Right atrium auricular region (tissue), 2 donors: ENCODE results near the gene ONECUT3.

DNA sequence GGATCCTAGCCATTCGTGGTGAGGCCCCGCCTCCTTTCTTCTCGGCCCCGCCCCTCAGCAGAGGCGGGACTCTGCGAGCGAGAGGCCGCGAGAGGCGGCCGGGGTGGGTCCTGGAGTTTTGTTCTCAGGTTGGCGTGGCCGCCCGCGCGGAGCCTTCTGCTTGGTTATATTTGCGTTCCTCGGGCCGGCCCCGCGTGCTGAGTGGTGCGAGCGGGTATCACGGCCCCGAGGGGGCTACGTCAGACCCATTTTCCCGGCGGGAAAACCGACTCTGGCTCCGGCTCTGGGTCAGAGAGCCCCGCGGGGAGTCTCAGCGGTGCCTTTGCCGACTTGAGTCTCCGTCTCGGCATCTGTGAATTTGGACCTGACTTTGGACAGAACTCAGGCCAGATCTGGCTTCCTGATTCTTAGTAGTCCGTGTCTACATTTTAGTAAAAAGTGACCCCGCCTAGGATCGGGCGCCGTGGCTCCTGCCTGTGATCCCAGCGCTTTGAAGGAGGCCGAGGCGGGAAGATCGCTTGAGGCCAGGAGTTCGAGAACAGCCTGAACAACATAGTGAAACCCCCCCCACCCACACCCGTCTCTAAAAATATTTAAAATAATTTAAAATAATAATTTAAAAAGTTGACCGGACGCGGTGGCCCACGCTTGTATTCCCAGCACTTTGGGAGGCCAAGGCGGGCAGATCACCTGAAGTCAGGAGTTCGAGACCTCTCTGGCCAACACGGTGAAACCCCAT is 741 bp upstream of the TCF3 start:
- PRO-cap, result bidirectional peak, plus-strand start at position 115 of the sequence, minus-strand start outside the sequence
- RAMPAGE, long total RNA, 2 experiments, result no peak in any of the 2 experiments

DNA sequence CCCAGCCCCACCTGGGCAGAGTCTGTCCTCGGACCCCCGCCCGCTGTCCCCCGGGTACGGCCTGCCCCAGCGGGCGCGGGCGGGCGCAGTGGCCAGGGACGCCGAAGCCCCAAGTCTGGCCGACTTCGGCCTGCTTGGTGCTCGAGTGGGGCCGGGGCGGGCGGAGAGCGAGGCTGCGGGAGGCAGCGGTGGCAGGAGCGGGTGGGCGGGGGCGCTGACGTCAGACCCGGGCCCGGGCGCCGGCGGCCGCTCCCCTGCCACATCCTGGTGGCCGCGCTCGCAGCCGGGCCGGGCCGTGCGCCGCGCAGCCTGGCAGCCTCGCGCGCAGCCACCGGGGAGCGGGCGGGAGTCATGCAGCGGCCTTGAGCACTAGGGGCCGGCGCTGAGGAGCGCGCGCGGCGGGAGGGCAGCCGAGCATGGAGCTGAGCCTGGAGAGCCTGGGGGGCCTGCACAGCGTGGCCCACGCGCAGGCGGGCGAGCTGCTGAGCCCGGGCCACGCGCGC is at the start of gene ONECUT3:
ONECUT3 (plus strand) TSS at position 260 of the 503 bp plus-strand sequence.
- PRO-cap, result no peak
- RAMPAGE, long total RNA, 2 experiments, result no peak in any of the 2 experiments

DNA sequence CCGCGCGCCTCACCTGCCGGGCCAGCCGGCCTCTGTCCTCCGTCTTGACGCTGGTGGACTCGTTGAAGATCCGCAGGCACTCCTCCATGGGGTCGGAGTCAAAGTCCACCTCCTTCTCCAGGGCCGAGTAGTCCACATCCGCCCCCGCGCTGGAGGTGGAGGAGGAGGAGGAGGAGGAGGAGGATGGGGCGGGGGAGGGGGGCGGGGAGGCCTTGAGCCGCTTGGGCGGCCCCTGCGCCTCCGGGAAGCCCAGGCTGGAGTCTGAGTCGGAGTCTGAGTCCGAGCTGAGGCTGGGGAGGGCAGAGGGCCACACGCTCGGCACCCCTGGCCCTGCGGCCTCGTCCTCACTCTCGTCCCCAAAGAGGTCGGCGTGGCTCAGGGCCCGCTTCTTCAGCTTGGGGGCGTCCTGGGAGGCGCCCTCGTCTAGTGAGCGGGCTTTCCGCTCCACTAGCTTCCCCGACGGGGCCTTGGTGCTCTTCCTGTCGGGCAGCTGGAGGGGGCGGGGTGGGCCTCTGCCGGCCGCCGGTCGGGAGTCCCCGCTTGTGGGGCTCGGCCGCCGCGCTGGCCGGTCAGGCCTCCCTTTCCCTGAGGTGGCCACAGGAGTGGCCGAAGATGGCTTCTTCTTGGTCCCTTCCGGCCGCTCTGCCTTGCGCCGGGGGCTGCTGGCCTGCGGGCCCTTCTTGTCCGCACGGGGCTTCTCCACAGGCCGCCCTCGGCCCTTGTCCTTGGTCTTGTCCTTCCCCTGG is 15.0 kb upstream of the ATP8B3 start:
- PRO-cap, result no peak
- RAMPAGE, long total RNA, 2 experiments, result no peak in any of the 2 experiments

- PRO-cap, result no peak
- RAMPAGE, long total RNA, 2 experiments, result no peak in any of the 2 experiments
These were observed 5.4 kb downstream of the KLF16 start for GRCh38 chr19:1857921-1858398.

GRCh38 chr19:1878069-1878833 is 7.0 kb downstream of the ABHD17A start:
- PRO-cap, result no peak
- RAMPAGE, long total RNA, 2 experiments, result no peak in any of the 2 experiments

- PRO-cap, result no peak
- RAMPAGE, long total RNA, 2 experiments, result no peak in any of the 2 experiments
These were observed 6.8 kb downstream of the ADAT3 start for GRCh38 chr19:1911753-1912654.

- PRO-cap, result no peak
- RAMPAGE, long total RNA, 2 experiments, result no peak in any of the 2 experiments
These were observed 13.2 kb upstream of the CSNK1G2 start for GRCh38 chr19:1927671-1928176.

DNA sequence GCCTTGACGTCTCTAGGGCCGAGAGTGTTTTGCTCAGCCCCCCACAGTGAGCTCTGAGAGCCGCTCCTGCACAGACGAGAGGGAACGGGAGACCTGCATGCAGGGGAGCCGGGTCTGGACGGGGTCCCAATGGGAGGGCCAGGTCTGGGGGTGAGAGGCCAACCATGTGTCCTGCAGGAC is 1.9 kb downstream of the CSNK1G2 start:
- PRO-cap, result no peak
- RAMPAGE, long total RNA, 2 experiments, result no peak in any of the 2 experiments

GRCh38 chr19:1976910-1977367 is 36.0 kb downstream of the CSNK1G2 start:
- PRO-cap, result no peak
- RAMPAGE, long total RNA, 2 experiments, result no peak in any of the 2 experiments

DNA sequence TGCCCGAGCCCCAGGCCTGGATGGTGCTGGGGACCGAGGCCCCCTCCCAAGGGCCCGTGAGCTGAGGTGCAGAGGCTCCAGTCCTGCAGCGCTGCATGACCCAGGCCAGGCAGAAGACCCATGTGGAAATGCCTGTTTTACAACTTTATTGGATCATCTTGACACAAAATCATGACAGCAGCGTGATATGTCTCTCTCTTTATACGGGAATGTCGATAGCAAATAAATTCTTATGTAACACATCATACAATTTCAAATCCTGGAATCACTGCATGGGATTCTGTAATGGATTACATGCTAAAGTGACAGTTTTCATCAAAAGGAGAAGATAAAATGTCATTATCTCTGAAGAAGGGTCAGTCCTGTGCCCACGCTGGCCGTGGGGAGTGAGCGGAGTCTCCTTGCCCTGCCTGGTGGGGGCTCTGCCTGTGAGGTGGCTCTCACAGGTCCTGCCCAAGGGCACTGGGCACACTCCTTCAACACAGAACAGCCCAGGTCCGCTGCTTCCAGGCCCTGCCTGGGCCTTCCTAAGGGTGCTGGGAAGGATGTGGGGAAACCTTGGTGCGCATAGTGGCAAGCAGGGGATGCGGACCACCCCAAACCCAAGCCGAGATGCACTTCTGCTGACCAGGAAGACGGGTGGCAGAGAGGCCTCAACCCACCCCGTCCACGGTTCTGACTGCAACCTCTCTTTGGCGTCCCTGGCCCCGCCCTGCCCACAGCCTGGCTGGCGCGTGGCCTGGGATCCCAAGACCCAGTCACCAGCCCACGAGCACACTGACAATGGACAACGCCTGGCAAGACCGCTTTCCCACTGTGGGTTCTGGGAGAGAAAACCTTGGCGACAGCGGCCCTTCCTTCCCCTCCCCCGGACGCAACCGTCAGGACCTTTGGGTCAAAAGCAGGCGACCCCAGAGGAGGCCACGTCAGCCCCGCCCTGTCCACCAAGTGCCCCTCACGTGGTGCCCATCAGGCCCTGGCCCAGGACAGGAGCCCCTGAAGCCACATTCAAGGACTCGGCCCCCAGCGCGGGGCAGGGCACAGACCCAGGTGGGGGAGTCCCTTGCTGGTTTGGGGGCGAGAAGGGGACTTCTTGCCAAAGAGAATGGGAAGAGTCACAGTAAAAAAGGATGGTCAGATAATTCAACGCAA is 4.5 kb downstream of the IZUMO4 start:
- PRO-cap, result no peak
- RAMPAGE, long total RNA, 2 experiments, result no peak in any of the 2 experiments

GRCh38 chr19:2110492-2111136 is 13.9 kb downstream of the IZUMO4 start:
- PRO-cap, result no peak
- RAMPAGE, long total RNA, 2 experiments, result no peak in any of the 2 experiments

GRCh38 chr19:2115840-2116418 is 19.2 kb downstream of the IZUMO4 start:
- PRO-cap, result no peak
- RAMPAGE, long total RNA, 2 experiments, result no peak in any of the 2 experiments

DNA sequence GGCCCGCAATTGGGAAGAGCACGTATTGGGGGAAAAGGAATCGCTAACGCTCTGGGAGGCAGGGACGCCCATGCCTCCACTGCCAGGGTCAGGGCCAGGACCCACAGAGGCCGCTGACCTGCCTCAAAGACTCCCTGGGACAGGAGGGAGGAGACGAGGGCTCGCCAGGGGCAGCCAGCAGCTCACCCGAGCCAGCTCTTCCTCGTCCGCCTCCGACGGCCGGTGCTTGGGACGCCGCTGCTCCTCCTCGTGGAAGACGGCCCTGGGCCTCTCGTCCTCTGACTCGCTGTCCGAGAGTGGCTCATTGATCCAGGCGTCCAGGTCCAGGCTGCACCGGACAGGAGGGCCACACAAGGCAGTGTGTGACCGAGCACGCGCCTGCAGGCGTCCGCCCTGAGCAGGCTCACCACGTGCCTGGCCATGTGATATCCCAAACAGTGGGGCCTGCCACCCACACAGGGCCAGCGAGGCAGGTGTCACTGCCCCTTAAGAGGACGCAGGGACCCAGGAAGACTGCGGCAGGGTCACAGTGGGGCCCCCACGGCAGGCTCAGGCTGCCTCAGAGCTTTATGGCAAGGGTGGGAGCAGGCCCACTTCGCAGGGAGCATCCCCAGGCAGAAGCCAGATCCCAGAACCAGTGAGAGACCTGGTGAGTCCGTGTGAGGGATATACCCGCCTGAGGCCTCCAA is 19.8 kb downstream of the IZUMO4 start:
- PRO-cap, result no peak
- RAMPAGE, long total RNA, 2 experiments, result no peak in any of the 2 experiments

- PRO-cap, result bidirectional peak, plus-strand start at chr19:2129776, minus-strand start at chr19:2129543
- RAMPAGE, long total RNA, 2 experiments, result no peak in any of the 2 experiments
These were observed 22.0 kb downstream of the AP3D1 start for GRCh38 chr19:2129291-2129826.

- PRO-cap, result bidirectional peak, plus-strand start at chr19:2151979, minus-strand start at chr19:2151954
- RAMPAGE, long total RNA, 2 experiments, result no peak in any of the 2 experiments
These were observed 457 bp upstream of the AP3D1 start for GRCh38 chr19:2151785-2152261.

DNA sequence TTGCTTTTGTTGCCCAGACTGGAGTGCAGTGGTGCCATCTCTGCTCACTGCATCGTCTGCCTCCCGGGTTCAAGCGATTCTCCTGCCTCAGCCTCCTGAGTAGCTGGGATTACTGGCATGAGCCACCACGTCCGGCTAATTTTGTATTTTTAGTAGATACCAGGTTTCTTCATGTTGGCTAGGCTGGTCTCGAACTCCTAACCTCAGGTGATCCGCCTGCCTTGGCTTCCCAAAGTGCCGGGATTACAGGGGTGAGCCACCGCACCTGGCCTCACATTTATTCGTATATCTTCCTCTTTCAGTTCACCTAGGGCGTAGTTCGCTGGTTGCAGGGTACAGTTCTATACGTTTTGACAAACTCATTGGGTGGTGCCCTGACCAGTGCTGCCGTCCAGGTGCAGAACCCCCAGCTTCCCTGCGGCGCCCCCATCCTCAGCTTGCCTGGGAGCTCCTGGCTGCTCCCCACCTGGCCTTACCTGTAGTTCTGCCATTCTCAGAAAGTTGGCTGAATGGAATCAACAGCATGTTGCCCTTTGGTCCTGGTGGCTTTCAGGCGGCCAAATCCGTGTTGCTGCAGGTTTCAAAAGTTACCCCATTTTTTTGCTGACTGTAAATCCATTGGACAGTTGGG is 2.8 kb downstream of the DOT1L start:
- PRO-cap, result no peak
- RAMPAGE, long total RNA, 2 experiments, result no peak in any of the 2 experiments

DNA sequence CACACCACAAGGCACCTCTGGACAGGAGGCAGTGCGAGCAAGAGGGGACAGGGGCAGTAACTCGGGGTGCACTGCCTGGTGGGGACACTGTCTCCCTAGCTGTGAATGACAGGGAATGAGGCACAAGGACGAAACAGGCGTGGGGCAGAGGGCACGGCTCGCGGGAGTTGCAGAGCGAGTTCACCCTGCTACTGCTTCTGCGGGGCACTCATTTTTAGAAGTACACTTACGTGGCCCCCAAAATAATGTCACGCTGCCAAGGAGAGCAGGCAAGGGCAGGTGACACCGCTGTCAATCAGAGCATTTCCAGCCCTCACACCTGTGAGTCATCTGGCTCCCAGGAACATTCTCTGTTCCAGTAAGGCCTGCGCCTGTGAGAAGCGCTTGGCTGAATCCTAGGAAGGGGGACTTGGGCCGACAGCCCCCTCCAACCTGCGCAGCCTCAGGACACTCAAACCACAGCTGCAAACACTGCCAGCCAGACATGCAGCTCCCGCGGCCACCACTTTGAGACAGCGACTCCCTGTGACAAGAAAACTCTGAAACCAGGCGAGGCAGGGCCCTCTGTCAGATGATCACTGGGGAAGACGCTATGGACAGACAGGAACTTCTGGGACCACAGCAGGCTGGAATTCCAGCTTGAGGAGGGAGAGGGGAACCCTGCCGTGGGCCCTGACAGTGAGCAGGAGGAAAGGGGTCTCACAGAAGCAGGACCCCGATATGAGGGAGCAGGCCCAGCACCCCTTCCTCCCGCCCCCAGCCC is 12.7 kb downstream of the DOT1L start:
- PRO-cap, result bidirectional peak, plus-strand start at position 358 of the sequence, minus-strand start at position 216 of the sequence
- RAMPAGE, long total RNA, 2 experiments, result no peak in any of the 2 experiments

DNA sequence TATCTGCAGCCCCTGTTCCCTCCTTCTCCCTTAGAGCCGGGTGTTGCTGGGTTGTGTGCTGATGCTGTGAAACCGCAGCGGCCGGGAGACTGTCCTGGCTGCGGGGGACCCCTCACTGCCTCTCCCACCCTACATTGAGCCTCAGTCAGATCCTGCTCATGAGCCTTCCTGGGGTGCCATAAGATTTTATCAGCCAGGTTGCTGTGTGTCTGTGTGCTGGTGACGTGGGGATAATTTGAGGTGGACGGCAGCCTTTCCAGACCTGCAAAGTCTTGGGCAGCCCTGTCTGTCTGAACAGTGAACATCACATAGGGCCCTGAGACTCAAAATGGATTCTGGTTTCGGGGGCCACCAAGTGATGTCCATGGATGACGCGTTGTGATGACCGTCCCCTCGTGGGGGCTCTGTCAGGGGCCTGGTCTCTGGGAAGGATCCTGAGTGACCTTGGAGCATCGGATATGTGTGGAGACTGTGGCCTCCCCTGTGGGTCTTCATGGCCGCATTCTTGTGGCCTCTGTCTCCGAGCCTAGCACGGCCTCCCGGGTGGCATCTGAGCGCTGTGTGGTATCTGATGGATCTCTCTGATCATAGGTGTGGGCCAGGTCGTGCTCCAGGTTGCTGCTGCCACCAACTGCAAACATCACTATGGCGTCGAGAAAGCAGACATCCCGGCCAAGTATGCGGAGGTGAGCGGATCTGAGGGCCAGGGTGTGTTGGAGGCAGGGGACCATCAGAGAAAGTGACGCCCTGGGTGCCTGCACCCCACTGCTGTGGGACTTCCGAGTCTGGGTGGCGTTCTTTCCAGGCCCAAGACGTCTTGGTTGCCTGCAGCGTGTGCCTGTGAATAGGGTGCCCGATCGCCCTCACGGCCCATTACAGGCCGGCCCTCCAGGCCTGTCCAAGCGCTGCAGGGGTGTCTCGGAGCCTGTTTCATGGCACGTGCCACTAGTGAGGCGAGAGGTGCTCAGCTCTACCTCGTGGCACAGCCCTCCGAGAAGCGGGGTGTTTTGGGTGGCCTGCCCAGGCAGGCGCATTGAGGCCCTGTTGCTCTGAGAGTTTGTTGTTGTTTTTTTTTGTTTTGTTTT is 29.7 kb downstream of the DOT1L start:
- PRO-cap, result no peak
- RAMPAGE, long total RNA, 2 experiments, result no peak in any of the 2 experiments

DNA sequence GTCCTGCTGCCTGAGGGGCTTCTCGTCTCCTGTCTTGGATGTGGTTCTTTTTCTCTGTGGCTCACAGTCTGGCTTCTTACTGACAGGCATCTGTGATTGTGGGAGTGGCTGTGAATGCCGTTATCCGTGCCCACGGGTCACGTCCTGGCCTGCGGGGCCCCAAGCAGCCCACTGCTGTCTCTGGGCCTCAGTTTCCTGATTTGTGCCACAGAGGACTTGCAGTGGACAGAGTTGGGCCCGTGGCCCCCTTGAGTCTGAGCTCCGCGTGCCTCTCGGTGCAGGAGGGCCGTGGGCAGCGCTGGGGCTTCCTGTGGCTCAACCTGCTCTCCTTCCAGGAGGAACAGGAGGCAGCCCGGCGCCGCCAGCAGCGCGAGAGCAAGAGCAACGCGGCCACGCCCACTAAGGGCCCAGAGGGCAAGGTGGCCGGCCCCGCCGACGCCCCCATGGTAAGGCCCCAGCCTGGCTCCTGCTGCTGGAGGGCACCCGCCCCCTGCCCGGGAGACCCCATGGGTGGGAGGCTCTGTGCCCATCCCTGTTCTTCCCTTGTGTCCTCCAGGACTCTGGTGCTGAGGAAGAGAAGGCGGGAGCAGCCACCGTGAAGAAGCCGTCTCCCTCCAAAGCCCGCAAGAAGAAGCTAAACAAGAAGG is 25.9 kb downstream of the PLEKHJ1 start:
- PRO-cap, result no peak
- RAMPAGE, long total RNA, 2 experiments, result no peak in any of the 2 experiments

DNA sequence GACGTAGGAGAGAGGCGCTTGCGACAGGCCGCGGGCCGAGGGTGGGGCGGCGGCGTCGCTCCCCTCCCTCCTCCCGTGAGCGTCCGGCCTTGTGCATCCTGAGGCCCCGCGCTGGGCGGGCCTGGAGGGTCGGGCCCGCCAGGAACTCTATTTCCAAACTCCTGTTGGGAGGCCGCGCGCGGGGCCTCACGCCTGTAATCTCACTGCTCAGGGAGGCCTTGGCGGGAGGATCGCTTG is 260 bp downstream of the SF3A2 start:
- PRO-cap, result bidirectional peak, plus-strand start at position 150 of the sequence, minus-strand start at position 123 of the sequence
- RAMPAGE, long total RNA, 2 experiments, result no peak in any of the 2 experiments